NALM6 (cell line): ENCODE measurements around the genes TMEM232, NREP, APC and TSSK1B.

DNA sequence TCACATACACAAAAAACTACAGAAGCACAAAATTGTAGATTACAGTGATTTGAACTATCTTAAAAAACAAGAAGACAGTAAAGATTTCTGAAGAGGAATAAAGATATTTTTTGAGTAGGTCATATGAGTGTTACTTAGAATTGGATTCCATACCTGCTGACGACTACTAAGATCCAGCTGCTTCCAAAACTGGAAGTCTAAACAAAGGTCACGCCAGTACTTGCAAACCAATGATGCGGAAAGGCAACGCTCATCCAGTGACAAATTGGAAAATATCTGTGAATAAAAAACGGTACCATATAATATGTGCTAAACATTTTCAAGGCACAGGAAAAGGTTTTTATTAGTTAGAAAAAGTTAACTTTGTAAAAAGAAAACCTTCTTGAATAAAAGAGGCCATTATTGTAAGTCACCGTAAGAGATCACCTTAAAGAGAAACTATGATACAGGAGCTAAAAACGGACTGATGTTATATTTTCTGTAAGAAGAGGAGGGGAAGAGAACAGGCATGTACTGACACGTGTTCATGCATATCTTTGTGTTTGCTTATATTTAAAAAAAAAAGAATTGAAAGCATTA, 14.1 kb downstream of the FBXL17 start:
- PRO-cap: no peak

DNA sequence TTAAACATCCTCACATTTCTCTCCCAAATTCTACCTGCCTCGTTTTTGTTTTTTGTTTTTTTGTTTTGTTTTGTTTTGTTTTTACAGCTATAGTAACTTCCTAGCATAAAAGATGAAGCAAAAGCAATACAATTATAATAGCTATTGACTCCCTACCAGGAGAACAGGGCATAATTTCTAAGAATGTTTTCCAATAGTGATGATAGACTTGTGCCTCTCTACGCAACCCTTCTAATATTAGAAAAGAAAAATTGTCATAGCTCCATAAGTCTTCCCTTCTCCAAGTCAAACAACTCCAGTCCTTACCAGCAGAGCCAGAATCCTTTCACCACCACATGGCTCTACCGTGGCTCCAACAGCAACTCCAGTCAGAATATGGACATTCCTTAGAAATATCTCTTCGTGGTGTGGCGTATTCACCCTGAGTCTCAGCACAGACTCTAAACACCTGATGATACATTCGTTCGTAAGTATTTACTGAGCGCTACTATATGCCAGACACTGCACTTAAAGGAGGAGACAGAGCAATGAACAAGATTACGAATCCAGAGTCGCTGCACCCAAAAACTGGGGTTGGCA, 3.5 kb downstream of the FBXL17 start:
- PRO-cap: no peak

- PRO-cap: no peak
Measured at GRCh38 chr5:108760536-108760973, 12.9 kb downstream of the FER start.

- PRO-cap: no peak
Measured at GRCh38 chr5:109051279-109052093, 303.8 kb downstream of the FER start.

DNA sequence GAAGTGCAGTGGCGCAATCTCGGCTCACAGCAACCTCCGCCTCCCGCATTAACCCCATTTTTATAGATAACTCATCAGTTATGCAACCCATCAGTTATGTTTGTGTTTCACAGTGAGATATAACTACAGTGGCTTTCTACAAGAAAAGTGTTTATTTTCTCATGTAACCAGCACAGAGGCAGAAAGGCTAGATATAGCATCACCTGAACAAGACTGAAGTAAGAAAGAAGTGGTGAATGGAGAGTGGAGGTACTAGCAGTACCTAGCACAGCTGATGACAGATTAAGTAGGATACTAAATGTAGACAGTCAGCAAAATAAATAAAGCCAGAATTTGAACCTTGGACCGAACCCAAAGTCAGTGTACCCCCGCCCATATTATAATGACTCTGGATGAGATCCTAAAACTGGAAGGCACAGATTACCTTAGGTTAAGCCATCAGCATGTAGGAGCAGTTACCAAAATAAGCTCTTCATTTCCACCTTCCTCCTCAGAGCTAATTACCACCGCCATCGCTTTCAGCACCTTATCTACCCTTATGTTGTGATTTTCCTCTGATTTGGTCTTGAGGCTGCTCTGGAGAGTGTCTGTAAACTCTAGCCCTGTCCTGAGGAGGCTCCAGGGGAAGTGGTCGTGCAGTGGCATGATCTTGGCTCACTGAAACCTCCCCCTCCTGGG, 91.0 kb downstream of the PJA2 start:
- PRO-cap: no peak

DNA sequence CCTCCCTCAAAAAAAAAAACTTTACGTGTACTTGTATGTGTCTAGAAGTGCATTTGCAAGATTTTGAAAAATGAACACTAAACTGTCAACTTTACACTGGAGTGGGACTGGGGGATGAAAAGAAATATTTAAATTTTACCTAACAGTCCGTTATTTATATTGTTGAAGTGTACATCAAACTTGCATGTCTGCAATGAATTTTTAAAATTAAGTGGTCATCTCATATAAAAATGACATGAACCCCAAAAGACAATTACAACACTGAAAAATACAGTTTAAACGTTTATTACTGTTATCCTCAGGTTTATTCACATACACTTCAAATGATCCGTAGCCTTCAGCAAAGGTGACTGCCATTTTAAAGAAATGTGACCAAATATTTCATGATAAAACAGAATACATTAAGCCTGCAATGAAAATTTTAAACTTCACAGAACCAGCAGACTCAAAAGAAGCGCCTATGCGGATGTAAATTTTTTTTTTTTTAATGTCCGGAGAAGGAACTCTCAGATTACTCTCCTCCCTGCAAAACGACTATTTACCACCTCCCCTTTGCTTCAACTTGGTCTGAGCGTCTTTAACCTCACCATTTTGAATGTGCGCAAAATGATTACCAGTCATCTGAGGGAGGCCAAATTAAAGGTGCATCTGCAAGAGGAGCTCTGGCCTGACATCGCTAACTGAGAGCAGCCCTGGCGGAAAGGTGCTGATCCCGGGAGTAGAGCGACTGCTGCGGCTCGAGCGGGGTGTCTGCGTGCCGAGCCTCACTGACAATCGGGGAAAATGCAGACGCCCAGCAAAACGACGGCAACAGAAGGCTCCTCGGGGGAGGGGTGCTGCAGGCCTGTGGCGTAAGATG, 1.0 kb downstream of the PJA2 start:
- PRO-cap: bidirectional peak, plus-strand start at position 586 of the sequence, minus-strand start at position 569 of the sequence; bidirectional peak, plus-strand start outside the sequence, minus-strand start at position 785 of the sequence

DNA sequence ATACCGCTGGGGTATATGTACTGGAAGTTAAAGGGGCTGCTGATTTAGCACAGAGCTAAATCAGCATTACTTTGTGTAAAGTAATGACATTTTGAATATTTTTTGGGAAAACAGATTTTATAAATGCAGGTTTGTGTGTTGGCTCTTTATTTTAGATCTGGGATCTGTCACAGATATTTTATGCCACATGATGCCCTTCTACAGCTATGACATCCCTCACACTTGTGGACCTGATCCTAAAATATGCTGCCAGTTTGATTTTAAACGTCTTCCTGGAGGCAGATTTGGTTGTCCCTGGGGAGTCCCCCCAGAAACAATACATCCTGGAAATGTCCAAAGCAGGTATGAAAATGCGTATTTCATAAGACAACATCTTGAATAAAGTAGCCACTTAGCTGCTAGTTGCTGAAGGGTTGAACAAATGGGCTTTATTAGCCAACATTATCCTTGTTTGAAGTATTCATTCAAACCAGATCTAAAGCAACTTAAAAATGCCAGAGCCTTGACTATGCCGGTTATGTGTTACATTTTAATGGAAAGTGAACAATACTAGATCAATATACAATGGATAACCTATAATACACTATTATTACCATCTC, 80.6 kb downstream of the MAN2A1 start:
- PRO-cap: no peak

DNA sequence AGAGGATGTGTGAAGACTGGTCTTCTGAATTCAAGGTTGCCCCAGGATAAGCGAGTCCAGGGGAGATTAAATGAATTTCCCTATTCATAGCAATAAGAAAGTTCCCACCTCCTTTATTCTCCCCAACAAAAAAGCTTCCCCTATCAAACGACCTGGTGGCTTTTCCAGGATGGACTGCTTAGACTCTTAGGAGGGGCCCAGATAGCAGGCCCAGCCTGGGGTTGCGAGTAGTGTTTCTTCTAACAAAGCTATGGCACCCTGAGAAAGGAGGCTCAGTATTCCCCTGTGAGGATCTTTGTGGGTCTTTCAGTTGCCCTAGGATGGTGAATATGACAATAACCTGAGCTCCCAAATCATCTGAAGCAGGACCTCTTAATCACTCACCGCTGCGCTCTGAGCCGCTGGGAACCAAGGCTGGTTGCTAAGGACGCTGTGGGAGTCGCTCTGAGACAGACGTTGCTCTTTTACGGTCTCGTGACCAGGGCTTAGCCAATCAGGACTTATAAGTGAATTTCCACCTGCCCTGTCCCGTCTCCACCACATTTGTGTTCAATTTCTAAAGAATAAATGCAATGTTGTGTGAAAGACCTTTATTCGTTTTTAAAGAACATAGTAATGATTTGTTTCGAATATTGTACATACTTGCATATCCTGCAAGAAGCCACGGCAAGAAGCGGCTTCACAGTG, at the start of gene TMEM232:
TSS of gene TMEM232 (minus strand) at position 429 of the 687 bp plus-strand sequence.
- PRO-cap: no peak

DNA sequence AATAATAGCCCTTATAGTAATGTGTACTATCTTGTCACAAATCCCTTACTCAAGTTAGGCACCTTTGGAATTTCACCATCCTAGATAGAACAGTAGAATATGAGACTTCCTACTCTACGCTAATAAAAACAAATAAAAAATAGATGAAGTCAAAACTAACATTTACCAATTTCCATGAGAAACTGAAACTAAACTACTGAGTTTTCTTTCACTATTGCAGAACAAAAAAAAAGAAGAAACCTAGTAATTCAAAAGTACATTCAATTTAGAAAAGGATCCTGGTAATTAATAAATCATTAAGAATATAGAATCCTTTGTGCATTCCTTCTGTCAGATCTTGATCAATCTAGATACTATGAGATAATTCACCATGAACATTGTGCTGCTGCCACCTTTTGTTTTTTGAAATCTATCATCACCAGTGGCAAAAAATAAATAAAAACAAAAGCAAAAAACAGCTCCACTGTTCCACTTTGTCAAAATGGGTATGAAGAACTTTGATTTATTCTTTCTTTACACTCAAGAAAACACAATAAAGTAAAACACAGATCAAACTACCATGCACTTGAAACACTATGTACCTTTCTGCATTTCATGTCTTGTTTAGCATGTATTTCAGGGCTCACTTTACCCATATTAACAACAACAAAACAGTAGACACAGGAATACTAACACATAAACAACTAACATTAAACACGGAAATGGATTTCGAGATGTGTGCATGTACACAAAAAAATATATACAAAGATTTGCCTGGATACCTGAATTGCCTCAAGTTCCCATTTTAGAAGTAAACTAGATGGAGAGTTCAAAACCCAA, 13.8 kb downstream of the STARD4 start:
- PRO-cap: no peak

- PRO-cap: bidirectional peak, plus-strand start at chr5:111742724, minus-strand start at chr5:111742654
Measured at GRCh38 chr5:111742562-111743165, 14.3 kb downstream of the NREP start.

GRCh38 chr5:111756463-111757051, 437 bp downstream of the NREP start:
- PRO-cap: no peak

DNA sequence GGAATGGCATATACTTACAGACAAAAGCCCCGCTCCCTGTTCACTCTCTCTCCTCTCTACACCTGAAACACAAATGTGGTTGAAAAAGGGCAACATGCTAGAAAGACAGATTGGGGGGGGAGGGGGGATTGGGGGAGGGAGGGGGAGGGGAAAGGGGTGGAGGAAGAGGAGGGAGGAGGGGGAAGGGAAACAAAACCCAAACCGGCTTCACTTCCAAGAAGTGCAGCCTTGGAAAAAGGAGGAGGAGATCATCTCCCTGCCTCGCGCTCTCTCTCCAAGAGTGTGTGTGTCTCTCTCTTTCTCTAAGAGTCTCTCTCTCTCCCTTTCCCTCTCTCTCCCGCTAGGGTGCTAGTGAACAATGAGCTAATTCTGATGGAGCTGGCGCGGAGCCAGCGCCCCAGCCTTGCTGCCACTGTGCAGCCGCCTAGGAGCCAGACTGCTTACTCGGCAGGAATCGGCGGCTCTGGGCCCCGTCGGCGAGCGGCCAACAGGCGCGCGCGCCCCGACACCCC, at the start of gene NREP:
TSS of gene NREP (minus strand) at position 77 of the 512 bp plus-strand sequence.
- PRO-cap: bidirectional peak, plus-strand start at position 210 of the sequence, minus-strand start at position 77 of the sequence

GRCh38 chr5:112162977-112163921, 255.8 kb downstream of the EPB41L4A start:
- PRO-cap: no peak

GRCh38 chr5:112195988-112197185, 222.7 kb downstream of the EPB41L4A start:
- PRO-cap: no peak

DNA sequence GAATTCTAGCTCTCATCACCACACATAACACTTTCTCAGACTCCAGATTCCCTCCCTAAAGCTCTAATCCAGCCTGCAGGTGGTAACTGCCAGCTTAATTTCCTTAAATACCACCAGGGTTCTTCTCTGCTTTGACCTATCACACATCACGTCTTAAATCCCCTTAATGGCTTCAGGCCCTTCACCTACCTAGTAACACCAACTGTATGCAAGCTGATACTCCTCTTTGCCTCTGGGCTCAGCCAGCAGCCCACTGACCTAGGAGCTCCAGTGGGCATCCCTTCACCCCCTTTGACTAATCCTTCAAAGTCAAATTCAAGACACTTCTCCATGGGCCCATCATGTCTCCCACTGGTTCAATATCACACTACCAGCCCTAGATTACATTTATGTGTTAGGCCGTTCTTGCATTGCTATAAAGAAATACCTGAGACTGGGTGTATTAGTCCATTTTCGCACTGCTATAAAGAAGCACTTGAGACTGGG, 19.5 kb downstream of the EPB41L4A start:
- PRO-cap: no peak

GRCh38 chr5:112707114-112707282, 30.7 kb upstream of the APC start:
- PRO-cap: no peak

DNA sequence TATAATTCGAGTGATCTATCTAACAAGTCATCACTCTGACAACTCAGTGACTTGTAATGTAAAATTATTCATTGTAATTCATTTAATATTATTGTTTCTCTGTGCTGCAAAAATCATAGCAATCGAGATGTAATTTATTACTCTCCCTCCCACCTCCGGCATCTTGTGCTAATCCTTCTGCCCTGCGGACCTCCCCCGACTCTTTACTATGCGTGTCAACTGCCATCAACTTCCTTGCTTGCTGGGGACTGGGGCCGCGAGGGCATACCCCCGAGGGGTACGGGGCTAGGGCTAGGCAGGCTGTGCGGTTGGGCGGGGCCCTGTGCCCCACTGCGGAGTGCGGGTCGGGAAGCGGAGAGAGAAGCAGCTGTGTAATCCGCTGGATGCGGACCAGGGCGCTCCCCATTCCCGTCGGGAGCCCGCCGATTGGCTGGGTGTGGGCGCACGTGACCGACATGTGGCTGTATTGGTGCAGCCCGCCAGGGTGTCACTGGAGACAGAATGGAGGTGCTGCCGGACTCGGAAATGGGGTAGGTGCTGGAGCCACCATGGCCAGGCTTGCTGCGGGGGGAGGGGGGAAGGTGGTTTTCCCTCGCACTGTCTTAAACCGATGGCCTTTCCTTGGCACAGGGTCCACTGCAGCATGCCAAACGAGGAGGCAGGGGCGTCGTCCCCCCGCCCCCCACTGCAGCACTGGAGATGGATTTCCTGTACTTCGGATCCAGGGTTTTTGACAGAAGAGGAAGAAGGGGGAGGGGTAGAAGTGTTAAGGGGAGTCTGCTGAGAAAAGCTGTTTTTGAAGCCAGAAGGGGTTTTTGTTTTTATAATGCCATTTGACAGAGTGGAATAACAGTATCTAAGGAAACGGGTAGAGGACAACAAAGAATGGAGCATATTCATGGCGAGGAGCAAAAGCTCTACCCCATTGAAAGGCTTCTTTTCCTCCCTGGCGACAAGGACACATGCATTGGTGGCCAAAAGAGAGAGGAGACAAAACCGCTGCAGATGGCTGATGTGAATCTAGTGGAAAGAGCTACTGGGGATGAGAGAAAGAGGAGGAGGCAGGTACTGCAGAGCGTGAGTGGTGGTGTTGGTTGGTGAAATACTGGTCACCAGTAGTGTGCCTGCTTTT, at the start of gene APC:
TSS of gene APC (plus strand) at position 490 of the 1,132 bp plus-strand sequence.
- PRO-cap: no peak

GRCh38 chr5:113022351-113023233, 46.0 kb downstream of the DCP2 start:
- PRO-cap: no peak

GRCh38 chr5:113434675-113435258, at the start of gene TSSK1B:
TSSK1B (minus strand) TSS chr5:113434989.
- PRO-cap: no peak

- PRO-cap: no peak
Measured at GRCh38 chr5:113575113-113576378, 62.1 kb downstream of the YTHDC2 start.